SP-49 (cell line): ENCODE results near the genes CMTM4 and DYNC1LI2.

DNA sequence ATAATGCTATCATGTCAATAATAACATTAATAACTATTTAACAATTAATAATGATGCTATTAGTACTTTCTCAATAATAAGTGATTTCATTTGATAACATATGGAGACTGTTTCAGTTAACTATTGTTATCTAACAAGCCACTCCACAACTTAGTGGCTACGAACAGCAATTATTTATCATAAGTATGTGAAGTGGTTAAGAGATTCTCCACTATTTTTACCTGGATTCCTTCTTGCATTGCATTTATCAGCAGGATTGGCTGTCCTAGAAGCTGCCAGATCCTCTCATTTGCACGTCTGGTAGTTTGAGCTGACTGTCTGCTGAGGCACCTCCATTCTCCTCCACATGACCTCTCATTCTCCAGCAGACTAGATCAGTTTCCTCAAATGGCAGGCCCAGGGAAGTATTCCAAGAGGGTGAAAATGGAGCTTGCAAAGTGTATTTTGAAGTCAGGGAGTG is 870.2 kb downstream of the CDH11 start:
- PRO-cap, result no peak

- PRO-cap, result no peak
Measured at GRCh38 chr16:64864218-64864665, 257.6 kb downstream of the CDH11 start.

DNA sequence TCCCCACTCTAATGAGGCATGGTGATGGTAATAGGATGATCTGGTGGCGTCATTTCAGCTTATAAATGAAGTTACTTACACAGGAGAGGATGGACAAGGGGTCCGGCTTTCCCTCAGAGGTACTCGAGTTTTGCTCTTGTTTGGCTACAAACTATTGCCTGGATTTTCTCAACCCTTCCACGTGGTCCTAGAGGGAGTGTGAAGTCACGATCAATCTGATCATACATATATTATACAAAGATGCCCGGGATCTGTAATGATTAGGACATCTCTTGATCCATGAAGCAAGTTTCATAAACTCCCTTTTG is 2.2 kb upstream of the CDH11 start:
- PRO-cap, result no peak

GRCh38 chr16:65634585-65634784 is 512.6 kb upstream of the CDH11 start:
- PRO-cap, result no peak

DNA sequence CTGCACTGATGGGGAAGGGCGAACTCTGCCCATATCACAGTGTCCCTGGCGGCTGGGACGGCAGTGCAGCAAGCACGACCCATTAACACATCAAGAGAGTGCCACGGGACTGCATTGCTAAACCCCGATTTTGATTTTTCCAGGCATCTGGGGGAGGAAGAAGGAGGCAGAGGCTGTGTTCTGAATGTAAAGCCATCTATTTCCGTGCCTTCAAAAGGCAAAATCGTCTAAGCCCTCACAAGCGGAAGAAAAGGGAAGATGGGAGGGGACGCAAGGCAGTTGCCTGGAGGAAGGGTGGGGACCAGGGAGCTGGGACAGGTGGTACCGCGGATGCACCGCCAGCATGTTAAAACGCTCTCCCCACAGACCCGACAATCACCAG is 238.9 kb upstream of the CDH5 start:
- PRO-cap, result no peak

- PRO-cap, result no peak
Measured at GRCh38 chr16:66400240-66400575, 26.9 kb upstream of the BEAN1 start.

GRCh38 chr16:66510868-66511667 is 38.9 kb downstream of the TK2 start:
- PRO-cap, result no peak

DNA sequence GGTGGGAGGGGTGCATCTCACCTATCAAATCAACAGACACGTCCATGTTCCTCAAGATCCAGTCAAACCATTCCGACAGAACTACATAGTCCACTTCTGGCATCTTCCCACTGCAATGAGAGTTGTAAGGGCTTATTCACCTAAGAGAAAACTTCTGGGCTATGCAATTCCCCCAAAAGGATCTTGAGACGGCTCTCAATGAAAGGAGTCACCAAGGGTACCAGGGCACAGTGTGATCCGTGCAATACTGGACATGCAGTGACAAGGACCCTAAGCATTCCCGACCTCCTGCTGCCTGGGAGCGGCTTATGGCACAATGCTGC is 32.2 kb downstream of the TK2 start:
- PRO-cap, result no peak

DNA sequence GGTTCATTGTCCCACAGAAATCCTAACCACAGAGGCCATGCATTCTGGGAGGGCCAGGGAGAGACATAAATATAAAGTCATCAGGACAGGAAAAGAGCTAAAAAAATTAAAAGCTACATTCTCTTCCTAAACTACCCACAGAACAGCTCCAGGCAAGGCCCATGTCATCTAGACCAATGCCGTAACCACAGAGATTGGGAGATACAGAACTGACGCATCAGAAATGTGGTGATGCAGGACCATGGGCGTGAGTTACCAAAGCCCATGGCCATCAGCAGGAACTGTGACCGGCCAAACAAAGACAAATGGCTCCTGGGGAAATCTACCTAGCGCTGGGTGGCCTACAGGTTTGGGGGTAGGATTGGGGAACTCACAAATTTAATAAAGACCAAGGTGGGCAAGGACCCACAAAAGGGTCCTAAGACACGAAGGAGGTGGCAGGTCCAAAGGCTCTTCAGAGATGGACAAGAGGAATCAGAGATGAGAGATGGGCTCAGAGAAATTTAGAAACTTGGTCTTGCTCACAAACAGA is 24.0 kb downstream of the TK2 start:
- PRO-cap, result no peak

- PRO-cap, result no peak
Measured at GRCh38 chr16:66551120-66551793, 1.1 kb upstream of the CKLF start.

DNA sequence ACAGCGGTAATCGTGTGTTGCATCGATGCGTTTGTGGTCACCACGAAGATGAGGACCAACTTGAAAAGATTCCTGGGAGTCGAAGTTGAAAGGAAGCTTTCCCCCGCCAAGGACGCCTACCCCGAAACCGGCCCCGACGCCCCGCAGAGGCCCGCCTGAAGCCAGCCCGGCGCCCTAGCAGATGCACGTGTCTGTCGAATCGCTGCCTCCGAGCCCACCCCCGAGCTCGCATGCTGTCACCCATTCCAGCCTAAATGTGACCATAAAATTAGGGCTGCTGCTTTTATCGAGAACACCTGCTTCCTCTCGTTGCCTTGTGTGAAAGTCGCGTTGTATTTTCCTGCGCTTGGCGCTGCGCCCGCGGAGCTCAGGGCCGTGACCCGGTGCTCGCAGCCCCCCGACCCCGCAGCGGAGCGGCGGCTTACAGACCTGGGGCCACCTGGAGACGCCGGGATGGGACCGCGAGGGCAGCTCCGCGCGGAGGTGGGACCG is 374 bp upstream of the CMTM2 start:
- PRO-cap, result no peak

DNA sequence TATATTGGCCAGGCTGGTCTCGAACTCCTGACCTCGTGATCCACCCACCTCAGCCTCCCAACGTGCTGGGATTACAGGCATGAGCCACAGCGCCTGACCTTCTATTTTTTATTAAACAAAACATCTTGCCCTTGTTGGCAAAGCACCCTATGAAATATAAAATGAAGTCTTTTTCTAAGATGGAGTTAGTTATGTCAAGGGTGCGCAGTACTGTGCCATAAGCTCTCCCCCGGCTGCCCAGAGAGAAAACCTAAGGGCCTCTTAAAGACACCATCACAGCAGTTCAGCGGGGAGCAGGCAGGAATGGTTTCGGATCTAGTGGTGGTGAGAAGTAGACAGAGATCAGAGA is 1.0 kb upstream of the CMTM3 start:
- PRO-cap, result no peak

GRCh38 chr16:66605012-66605823 is 714 bp downstream of the CMTM3 start:
- PRO-cap, result no peak

DNA sequence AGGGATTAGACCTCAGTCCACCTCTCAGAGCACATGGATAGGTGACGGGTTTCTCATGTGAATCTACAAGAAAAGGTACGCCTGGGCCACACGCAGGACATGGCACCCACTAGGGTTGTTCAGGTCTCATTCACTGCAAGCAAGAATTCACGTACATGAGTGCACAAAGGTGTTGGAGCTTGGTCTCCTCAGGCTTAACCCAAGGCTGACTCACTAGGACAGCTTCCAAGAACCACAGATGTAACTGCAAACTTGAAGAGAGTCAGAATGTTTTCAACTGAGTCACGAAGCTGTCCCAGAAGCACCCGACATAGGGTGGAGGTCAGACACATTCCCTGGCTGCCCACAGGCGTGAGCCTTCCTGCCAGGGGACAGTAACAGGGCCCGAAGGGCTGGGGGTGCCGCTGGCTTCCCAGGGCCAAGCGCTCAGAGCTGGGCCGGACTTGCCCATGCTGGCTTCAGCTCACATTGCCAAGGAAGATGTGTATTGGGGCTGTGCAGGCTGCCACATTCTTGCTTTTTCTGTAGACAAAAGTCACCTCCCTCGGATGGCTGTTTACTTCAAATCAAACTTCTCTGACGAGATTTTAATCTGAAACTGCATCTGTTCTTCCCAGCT is 14.1 kb downstream of the CMTM3 start:
- PRO-cap, result no peak

DNA sequence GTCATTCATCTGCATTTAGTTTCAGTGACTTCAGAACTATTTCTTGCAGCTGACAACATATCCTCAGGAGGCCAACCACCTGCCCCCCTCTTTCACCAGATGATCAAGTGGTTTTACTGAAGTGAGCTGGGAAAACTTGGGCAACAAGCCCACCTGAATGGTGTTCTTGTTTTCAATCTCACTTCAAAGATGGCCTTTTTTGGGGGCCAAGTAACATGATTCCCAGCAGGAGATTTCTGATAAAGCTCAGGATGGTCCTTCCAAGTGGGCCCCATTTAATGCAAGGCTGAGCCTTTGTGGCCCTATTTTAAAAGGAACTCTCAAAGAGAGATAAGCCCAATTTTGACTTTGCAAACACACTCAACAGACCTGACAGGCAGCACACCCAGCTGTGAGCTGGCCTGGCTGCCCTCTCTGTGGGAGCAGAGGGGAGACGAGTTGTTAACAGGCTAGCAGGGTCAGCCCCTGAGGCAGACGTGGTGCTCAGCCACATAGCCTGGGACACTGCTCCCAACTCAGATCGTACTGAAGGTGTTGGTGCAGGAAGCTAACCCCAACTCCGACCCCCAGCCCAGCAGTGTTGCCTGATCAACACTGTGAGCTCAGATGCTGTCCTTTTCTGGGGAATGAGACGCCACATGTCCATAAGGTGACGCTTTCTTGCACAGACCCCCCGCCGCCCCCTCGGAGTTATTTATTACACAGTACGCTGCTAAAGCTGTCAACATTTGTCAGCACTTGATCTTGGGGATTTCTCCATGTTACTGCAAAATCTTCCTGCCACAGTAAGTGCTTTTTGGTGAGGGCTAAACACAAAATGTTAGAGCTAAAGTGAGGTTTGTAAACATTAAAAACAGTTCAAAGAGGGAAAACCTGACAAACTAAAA is 15.6 kb downstream of the CMTM3 start:
- PRO-cap, result no peak

DNA sequence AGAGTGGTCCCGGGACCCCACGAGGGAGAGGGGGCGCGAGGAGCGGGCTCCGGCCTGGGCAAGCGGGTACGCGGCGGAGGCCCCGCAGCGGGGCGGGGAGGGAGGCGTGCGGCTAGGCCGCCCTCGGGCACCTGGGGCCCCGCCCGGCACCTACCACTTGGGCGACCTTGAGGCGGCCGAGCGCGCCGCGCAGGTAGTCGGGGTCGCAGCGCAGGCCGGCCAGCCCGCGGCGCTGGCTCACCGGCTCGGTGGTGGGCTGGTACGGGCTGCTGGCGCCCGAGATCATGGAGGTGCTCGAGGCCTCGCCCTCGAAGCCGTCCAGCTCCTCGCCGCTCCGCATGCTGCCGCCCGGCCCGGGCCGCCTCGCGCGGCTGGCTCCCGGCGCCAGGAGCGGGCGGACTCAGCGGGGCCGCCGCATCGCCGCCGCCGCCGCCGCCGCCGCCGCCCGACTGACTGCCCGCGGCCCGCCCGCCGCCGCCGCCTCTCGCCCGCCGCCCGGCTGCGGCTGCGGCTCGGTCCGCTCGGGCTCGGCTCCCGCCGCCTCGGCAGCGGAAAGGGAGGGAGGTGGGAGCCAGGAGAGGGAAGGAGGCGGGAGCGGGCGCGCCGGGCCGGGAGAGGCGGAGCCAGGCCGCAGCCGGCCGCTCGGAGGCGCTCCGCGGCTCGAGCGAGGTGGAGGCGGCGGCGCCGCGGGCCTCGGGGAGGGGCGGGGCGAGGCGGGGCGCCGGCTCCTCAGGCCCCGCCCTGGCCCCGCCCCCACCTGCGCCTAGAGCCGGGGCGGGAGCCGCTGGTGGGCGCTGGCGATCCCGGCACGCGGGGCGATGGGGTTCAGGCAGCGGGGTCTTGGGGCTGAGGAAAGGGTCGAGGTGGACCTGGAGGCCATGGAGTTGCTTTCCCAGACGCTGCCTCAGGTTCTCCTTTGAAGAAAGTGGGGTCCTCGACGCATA is at the start of gene CMTM4:
Gene CMTM4, minus strand, starts transcription at position 558 of the 944 bp plus-strand sequence.
- PRO-cap, result unidirectional peak, plus-strand start at position 262 of the sequence

DNA sequence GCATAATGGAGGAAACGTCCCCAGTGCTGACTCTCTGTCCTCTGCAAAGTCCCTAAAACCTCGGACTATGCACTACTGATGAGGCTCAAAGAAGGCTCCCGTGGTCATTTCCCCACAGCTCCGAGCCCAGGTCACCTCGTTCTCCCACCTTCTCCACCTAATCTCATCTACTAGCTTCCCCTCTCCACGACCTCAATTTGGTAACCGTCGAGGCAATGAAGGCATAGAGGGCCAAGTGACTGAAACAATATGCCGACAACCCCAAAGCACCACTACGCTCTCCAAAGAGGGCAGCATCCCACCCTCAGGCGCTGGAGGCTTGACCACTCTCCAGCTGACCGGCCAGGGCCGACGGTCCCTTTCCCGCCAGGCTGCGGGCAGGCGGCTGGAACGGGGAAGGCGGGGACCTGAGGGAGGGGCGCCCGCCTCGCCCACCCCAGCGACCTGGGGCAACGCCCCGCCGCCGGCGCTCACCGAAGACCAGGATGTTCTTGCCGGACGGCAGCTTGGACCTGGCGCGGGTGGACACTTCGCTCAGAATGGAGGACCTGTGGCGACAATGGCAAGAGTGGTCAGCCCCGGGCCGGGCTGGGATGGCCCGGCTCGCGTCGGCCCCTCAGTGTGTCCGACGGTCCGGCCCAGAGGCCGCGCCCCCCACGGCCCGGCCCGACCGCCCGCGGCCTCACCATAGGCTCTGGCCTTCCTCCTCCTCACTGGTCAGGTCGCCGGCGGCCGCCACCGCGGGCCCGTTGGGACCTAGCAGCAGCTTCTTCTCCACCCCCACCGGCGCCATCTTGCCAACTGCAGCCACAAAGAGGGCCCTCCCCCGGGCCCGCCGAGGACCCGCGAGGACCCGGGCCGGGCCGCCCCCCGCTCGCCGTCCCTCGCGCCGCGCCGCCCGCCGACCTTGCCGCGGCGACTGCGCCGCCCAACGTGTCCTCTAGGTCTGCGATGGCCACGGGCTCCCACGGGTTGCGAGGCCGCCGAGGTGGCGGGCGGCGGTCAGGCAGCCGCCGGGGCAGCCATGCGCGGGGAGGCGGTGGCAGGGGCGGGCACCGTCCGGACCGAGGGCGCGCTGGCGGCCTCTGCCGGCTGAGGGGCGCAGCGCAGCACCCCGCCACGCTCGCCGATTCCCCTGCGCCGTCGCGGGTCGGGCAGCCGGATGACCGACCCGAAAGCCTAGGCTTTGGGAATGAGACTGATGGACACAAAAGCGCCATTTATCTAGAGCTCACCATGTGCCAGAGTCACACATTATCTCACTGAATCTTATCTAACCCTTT is at the start of gene DYNC1LI2:
Gene DYNC1LI2, minus strand, starts transcription at position 811 of the 1,283 bp plus-strand sequence.
- PRO-cap, result unidirectional peak, minus-strand start at position 803 of the sequence

GRCh38 chr16:66904535-66905496 is 13.9 kb downstream of the CDH16 start:
- PRO-cap, result no peak

- PRO-cap, result no peak
Measured at GRCh38 chr16:66922971-66924115, 2.0 kb downstream of the RRAD start.

- PRO-cap, result no peak
Measured at GRCh38 chr16:66926805-66927531, 1.6 kb upstream of the RRAD start.